ENCODE measurements around the genes P2RX1, ATP2A3 and SMTNL2.

GRCh38 chr17:3673035-3673678, 4.5 kb downstream of the EMC6 start:
- RRBS: 97% methylated on average over 4 of the region's 18 CpGs

GRCh38 chr17:3794793-3795301, 6.1 kb downstream of the ITGAE start:
- RRBS: no CpG with 5 or more reads among the region's 15 CpGs

DNA sequence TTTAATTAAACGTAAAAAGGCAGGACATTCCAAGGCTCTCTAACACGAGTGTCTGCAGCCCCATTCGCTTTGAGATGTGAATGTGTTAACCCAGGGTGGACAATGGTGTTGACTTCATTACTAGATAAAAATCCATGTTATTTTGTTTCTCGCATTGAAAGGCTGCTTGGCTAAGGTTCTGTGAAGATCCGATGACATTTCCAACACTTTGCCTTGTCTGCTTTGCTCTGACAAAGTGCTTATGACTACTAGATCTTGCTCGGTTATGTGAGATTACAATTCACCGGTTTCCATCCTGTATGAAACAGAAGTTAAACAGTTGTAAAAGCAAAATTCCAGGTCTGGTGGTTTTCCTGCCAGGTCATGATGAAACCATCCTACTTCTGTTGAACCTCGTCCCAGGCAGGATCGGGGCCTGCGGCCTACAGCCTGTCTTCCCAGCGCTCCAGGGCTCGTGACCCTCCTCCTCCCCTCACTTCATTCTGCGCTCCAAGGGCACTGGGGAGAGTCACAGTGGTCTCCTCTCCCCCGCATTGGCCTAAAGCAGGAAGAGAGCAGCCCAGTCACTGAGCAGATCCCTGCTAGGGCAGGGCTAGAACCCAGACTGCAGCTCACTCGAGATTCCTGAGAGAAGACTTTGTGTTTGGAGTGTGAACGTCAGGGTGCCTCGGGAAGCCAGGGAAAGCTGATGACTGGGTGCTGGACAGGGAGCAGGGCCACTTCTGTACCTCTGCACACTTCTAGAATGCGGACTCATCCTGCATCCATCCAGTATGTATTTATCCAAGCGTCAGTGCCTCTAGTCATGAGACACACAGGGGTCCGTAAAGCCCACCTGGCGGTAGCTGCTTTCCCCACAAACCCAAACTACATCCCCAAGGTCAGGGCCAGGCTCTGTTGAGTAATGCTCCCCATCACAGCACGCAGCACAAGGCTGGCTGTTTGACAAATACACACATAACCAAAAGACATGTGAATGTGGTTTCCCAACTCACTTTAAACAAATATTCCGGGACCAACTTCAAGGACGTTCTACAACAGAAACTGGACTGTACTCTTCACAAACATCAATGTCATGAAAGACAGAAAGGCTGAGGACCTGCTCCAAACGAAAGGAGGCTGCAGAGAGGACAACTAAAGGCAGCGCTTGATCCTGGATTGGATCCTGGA, 1.6 kb upstream of the ITGAE start:
- RRBS: no CpG with 5 or more reads among the region's 26 CpGs

DNA sequence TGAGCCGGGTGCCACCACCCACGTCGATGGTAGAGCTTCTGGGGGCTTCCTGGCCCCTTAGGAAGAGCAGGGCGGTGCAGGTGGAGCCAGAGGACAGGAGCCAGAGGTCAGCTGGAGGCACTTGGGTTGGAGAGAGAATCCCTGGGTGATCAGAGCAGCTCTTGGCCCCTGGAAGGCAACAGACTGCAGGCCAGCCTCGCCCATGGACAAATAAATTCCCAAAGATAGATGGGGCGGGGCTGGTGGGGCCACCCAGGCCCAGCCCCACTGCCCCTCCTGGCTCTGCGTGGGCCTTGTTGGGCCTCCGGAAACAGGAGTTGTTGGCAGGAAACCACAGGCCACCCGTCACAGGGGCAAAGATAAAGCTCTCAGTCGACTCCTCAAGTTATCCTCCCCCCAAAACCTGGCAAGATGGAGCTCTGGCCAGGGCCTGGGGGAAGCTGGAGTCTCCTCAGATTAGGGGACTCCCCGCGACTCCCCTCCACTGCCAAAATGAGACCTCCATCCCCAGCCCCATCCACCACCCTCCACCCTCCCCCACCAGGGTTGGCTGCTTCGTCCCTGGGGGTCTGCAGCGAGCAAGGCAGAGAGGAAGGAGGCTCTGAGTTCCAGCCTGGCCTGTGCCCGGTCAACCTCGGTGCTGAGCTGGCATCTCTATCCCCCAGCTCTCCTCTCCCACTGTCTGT, at the start of gene P2RX1:
Gene P2RX1 (minus strand): TSS at position 185 of the 686 bp plus-strand sequence.
- RRBS: 79% methylated on average over 3 of the region's 16 CpGs

DNA sequence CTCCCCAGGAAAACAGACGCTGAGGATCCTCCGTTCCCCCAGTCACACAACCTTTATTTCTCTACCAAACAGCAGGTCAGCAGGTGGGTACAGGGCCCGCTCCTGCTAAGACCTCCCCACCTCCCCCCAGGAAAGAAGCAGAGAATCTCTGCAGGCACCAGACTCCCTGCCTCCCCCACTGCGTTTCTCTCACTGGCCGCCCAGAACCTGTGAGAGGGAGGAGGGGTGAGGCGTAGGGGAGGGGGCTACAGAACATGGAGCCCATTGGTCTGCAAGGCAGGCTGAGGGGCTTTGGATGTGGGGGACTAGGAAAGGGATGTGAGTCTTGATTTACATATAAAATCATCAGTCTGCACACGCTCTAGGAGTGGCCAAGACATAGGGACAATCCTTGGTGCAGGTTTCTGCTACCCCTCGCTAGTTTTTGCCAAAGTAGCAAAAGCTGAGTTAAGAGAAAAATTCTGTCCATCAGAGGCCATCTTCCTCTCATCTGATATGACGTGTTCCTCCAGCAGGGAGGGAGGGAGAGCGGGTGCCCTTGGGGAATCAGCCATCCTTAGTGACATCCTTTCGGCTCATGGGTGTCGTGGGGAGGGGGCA, 7.7 kb upstream of the P2RX1 start:
- RRBS: no CpG with 5 or more reads among the region's 12 CpGs

GRCh38 chr17:3952413-3952894, 11.8 kb downstream of the ATP2A3 start:
- RRBS: no CpG with 5 or more reads among the region's 8 CpGs

DNA sequence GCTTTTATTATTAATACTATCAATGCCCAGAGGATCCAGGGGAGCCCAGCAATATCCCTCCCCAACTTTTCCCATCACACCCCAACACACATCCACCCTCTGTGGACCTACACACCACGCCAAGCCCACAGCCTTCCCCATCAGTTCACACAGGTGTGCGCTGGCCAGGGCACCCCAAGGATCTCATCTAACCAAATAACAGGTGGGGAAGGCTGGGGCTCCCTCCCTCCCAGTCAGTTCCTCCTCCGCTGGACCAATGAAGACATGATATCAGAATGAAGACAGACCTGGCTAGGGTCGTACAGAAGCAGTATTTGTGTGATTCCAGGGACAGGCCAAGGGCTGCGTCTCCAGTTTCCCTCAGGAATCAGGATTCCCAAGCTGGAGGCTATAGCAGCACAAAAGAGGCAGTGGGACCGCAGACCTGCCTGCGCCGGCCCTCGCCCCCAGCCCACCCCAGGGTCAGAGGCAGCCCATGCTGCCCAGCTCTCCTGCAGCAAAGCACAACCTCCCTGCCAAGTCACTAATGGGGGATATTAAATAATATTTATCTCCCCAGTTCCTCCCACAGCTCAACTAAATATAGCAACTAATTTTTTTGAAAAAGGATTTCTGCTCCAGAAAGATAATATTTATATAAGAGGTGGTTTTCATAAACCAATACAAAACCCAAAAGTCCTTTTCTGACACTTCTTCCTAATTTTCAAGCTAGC, 1.6 kb downstream of the ATP2A3 start:
- RRBS: no CpG with 5 or more reads among the region's 9 CpGs

DNA sequence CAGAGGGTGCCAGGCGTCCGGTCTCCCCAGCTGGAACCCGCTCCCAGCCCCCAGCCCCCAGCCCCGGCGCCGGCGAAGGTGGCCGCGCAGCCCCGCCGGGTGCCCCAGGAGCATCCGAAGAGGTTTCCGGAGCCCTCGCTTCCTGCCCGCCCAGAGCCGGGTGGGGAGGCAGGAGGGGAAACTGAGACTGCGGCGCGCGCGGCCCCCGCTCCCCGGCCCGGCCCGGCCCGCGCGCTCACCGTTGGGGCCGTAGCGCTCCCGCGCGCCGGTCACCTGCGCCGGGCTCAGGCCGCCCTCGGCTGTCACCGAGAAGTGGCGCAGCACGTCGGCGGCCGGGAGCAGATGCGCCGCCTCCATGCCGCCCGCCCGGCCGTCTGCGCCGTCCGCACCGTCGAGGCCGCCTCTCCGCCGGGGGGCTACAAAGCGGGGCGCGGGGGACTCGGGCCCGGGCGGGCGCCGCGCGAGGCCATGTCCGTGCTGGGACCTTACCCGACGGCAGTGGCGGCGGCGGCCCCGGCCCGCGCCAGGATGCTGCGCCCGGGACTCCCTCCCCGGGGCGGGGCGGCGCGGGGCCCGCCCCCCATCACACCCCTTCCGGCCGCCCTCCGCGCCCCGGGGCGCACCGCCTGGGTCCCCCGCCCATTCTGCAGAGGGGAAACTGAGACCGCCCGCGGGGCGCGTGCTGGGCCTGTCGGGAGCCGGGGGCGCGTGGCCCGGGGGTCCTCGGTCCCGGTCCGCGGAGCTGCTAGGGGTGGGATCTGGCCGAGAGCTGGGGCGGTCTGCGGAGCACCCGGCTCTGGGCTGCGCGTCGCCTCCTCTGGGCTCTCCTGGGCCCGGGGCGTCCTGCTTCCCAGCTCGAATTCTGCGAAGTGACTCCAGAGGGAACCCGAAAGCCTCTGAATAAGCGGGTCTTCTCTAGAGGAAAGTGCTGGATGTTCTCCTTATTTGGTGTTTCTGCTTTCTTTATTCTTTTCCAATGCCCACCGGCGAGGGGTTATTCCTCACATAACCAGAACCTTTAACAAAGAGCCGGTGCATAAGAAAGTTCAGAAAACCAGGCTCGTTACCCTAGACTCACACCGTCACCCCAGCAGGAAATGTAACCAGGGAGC, at the start of gene ATP2A3:
Gene ATP2A3 (minus strand): TSS at position 503 of the 1,112 bp plus-strand sequence.
- RRBS: 4% methylated on average over 88 of the region's 126 CpGs

- RRBS: no CpG with 5 or more reads among the region's 11 CpGs
Measured at GRCh38 chr17:4000859-4001215, 36.6 kb upstream of the ATP2A3 start.

GRCh38 chr17:4004156-4005332, 40.3 kb upstream of the ATP2A3 start:
- RRBS: 52% methylated on average over 6 of the region's 67 CpGs

DNA sequence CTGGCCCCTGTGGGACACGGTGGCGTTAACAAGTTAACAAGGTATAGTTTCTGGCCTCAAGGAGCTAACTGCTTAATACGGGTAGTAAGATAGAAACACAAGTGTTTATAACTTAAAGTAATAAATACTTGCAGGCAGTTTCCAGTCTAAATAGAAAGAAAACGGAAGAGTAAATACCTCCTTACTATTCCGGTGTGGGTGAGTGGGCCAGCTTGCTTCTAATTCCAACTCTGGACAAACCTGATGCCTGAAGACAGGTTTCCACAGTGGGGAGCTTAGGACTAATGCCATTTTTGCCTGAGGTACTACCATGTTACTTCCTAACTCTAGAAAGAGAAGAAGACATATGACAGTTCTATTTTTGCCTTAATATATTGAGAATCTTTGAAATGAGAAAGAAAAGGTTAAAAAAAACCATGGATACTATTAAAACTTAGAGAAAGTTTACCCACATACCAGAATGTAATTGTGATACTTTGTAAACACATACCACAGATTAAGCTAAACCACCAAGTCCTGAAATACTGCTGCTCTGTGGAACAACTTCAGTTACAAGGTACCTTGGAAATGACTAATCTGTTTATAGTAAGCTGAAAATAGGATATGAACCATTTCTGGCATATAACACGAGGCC, 70.3 kb downstream of the ZZEF1 start:
- RRBS: no CpG with 5 or more reads among the region's 6 CpGs

DNA sequence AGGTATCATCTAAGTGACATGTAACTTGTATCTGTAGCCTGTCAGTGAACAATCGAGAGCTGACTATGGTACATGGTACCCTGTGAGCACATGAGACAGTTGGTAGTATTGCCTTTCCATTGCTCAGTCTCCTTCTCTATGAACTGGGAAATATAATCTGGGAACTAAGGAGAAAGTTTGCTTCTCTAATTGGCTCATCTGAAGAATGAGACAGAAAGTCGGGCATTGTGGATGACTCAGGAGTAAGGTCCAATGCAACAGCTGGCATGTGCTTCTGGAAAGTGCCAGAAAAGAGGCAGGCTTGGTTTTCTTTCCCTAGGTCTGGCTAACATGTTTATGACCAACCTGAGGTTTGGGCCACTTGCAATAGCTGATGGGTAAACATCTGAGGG, 51.9 kb downstream of the ZZEF1 start:
- RRBS: no CpG with 5 or more reads among the region's 2 CpGs

- RRBS: no CpG with 5 or more reads among the region's 10 CpGs
Measured at GRCh38 chr17:4167851-4168050, 24.8 kb downstream of the CYB5D2 start.

GRCh38 chr17:4187040-4187658, 44.2 kb downstream of the CYB5D2 start:
- RRBS: no CpG with 5 or more reads among the region's 11 CpGs

DNA sequence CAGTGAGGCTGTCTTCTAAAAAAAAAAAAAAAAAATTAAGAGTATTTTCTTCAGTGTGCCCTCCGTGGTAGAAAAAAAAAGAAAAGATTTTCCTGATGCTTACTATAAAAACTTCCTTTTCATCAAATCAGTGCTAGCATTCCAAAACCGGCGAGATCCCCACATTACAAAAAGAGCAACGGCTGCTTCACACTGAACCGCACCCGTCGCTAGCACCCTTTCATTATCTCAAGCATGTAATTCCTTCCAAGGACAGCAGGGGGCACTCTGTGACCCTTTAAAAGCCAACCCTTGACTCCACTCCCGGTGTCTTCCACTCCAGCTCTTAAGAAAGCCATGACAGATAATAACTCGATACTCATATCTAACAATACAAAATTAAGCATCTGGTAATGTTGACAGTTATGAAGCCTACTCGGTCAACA, 48.5 kb downstream of the ANKFY1 start:
- RRBS: no CpG with 5 or more reads among the region's 10 CpGs

- RRBS: no CpG with 5 or more reads among the region's 3 CpGs
Measured at GRCh38 chr17:4220238-4220559, 43.6 kb downstream of the ANKFY1 start.

GRCh38 chr17:4375549-4375948, 9.1 kb upstream of the UBE2G1 start:
- RRBS: no CpG with 5 or more reads among the region's 6 CpGs

- RRBS: 74% methylated on average over 3 of the region's 18 CpGs
Measured at GRCh38 chr17:4504808-4505867, 6.5 kb downstream of the SPNS2 start.

- RRBS: no CpG with 5 or more reads among the region's 1 CpG
Measured at GRCh38 chr17:4526891-4527467, 28.2 kb downstream of the MYBBP1A start.

DNA sequence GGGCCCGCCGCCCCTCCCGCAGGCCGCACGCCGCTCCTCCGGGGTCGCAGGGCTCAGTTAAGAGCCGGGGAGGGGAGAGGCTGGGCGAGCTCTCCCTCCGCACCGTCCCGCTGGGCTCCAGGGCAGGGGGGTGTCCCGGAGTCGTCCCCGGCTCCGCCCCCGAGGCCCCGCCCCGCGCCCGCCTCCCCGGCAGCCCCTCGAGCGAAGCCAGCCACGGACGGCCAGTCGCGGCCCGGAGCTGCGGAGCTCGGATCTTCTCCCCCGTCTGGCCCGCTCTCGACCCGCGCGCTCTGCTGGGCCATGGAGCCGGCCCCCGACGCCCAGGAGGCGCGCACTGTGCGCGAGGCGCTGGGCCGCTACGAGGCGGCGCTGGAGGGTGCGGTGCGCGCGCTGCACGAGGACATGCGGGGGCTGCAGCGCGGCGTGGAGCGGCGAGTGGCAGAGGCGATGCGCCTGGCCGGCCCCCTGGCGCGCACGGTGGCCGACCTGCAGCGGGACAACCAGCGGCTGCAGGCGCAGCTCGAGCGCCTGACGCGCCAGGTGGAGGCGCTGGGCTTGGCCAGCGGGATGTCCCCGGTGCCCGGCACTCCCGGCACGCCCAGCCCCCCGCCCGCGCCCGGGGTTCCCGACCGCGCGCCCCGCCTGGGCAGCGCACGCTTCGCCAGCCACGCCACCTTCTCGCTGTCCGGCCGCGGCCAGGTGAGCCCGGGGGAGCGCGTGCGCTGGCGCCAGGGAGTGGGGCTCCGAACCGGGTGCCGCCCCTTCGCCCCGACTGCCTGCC, at the start of gene SMTNL2:
Gene SMTNL2 (plus strand): TSS at position 224 of the 781 bp plus-strand sequence.
- RRBS: 5% methylated on average over 58 of the region's 108 CpGs